SK-N-SH (cell line): Measurements from ENCODE around the gene NXT1.

- RRBS: no CpG with 5 or more reads among the region's 8 CpGs
CAGE:
- cytosol, long polyA plus RNA: no peak
- long polyA plus RNA: no peak
- nucleus, long polyA plus RNA: no peak
Measured at GRCh38 chr20:22499684-22500270, 84.6 kb downstream of the FOXA2 start.

GRCh38 chr20:22525703-22526200, 58.6 kb downstream of the FOXA2 start:
- RRBS: no CpG with 5 or more reads among the region's 7 CpGs
CAGE:
- cytosol, long polyA plus RNA: no peak
- long polyA plus RNA: no peak
- nucleus, long polyA plus RNA: no peak

DNA sequence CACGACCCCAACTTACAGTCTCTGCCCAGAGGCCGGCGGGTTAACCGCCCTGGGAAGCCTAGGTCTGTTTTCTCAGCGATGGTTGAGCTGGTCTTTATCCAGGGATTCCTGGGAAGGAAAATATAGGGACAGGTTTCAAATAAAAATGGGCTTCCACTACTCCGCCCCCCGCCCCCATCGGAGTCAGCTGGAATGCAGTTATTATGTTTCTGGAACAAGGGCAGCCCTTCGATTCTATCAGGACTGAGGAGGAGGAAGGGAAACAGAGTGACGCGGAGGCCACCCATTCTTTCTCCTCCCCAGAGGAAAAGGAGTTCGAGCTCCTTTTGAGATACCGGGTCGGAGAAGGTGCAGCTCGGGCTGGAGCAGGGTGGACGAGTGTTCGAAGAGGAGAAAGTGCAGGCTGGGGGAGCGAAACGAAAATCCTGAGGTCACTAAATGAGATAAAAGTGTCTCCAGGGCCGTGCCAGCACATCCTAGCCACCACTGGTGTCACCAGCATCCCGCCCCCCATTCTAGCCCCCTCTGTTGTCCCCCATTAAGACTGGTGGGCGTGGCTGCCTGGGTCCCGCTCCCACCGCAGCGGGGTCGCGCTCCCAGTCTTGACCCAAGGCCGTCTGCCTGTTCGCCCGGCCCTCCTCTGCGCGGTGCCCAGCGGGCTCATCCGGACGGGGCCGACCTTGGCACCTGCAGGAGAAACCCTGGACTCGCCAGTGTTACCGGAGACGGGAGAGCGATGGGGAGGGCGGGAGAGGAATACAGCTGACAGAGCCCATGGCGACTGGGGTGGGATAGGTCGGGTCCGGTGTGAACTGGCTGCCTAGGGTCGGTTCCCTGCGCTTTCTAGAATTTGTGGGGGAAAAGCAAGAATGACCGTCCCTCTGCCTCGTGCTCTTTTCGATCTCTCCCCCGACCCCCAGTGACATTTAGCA, 16.3 kb downstream of the FOXA2 start:
- RRBS: 4% methylated on average over 11 of the region's 50 CpGs
CAGE:
- cytosol, long polyA plus RNA: no peak
- long polyA plus RNA: no peak
- nucleus, long polyA plus RNA: no peak

DNA sequence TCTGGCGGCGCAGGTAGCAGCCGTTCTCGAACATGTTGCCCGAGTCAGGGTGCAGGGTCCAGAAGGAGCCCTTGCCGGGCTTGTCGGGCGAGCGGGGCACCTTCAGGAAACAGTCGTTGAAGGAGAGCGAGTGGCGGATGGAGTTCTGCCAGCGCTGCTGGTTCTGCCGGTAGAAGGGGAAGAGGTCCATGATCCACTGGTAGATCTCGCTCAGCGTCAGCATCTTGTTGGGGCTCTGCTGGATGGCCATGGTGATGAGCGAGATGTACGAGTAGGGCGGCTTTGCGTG, 2.0 kb downstream of the FOXA2 start:
- RRBS: 4% methylated on average over 4 of the region's 20 CpGs
CAGE:
- cytosol, long polyA plus RNA: no peak
- long polyA plus RNA: no peak
- nucleus, long polyA plus RNA: no peak

- RRBS: no CpG with 5 or more reads among the region's 8 CpGs
CAGE:
- cytosol, long polyA plus RNA: no peak
- long polyA plus RNA: no peak
- nucleus, long polyA plus RNA: no peak
Measured at GRCh38 chr20:23100278-23101001, 14.3 kb upstream of the CD93 start.

- RRBS: no CpG with 5 or more reads among the region's 4 CpGs
CAGE:
- cytosol, long polyA plus RNA: no peak
- long polyA plus RNA: no peak
- nucleus, long polyA plus RNA: no peak
Measured at GRCh38 chr20:23130433-23130931, 44.4 kb upstream of the CD93 start.

GRCh38 chr20:23147825-23148728, 62.0 kb upstream of the CD93 start:
- RRBS: no CpG with 5 or more reads among the region's 11 CpGs
CAGE:
- cytosol, long polyA plus RNA: no peak
- long polyA plus RNA: no peak
- nucleus, long polyA plus RNA: no peak

GRCh38 chr20:23156034-23156482, 69.9 kb upstream of the CD93 start:
- RRBS: no CpG with 5 or more reads among the region's 5 CpGs
CAGE:
- cytosol, long polyA plus RNA: no peak
- long polyA plus RNA: no peak
- nucleus, long polyA plus RNA: no peak

DNA sequence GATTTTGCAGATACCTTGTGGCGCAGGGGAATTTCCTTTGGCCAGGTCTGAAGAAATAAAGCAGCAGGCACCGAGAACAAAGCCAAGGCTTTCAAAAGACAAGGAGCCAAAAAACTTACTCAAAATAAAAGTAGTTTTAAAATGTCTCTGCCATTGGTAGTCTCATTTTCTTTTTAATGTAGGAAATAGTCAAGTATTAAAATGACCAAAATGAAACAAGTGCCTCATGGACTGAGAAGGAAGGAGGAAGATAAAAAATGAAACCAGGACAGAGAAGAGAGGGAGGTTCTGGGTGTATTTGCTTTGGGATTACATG, 104.0 kb upstream of the CD93 start:
- RRBS: no CpG with 5 or more reads among the region's 2 CpGs
CAGE:
- cytosol, long polyA plus RNA: no peak
- long polyA plus RNA: no peak
- nucleus, long polyA plus RNA: no peak

DNA sequence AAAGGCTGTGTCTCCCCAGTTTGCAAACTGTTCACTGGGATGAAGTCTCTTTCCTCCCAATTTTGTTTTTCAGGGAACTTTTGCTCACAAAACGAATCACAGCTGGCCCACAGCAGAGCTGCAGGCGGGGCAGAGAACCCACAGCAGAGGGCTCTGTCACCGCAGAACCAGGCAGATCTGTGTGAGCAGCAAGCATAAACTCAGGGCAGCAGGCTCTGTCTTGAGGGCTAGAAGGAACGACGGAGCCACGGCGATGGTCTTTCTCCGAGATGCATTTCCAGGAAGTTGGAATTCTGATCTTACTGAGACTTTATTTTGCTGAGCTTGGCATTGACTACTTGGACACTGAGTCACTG, 106.5 kb upstream of the NXT1 start:
- RRBS: no CpG with 5 or more reads among the region's 8 CpGs
CAGE:
- cytosol, long polyA plus RNA: no peak
- long polyA plus RNA: no peak
- nucleus, long polyA plus RNA: no peak

DNA sequence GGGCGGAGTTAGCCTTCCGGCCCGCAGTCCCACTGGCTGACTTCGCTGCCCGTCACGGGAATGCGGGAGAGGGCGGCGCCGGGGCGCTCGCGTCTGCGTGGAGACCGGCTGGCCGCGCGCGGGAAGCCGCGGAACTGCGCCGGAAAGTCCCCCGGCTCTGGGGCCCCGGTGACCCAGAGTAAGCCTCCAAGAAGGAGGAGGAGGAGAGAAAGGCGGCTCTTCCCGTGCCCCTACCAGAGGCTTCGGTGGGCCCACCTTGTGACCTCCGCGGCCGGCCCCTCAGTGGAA, at the start of gene NXT1:
Gene NXT1 (plus strand): TSS at position 90 of the 288 bp plus-strand sequence.
- RRBS: 1% methylated on average over 23 of the region's 31 CpGs
CAGE:
- cytosol, long polyA plus RNA: no peak
- long polyA plus RNA: no peak
- nucleus, long polyA plus RNA: no peak

DNA sequence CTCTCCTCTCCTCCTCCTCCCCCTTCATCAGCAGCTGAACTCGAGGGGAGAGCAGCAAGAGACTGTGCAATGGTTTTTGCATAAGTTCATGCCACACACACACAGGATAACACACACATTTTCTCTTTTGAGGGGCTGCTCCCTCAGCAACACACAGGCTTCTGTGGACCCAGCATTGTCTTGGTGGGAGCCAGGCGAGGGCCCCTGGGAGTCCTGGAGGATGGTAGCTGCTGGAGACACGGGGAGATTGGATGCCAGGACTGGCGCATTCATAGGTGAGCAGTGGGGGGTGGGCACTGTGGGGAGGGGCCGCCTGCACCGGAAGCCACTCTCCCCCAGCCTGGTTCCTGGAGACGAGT, 233 bp upstream of the CST11 start:
- RRBS: no CpG with 5 or more reads among the region's 7 CpGs
CAGE:
- cytosol, long polyA plus RNA: no peak
- long polyA plus RNA: no peak
- nucleus, long polyA plus RNA: no peak

DNA sequence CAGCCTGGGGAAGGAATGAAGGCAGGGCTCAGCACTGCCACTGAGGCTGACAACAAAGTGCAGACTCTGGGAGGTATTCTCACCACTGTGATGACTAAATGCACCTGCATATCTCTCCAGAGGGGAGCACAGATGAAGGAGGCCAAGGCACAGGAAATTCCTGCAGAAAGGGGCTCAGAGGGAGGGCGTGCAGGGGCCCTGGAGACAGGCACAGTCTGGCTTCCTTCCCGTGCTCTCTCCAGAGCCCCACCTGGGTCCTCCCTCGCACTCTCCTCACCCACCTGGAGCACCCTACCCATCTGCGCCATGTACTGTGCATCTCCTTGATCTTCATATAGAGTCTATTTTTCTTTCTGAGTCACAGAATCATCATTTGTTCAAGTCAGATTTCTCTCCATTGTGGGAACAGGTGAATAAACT, 16.1 kb downstream of the CST9L start:
- RRBS: no CpG with 5 or more reads among the region's 4 CpGs
CAGE:
- cytosol, long polyA plus RNA: no peak
- long polyA plus RNA: no peak
- nucleus, long polyA plus RNA: no peak

- RRBS: no CpG with 5 or more reads among the region's 15 CpGs
CAGE:
- cytosol, long polyA plus RNA: no peak
- long polyA plus RNA: no peak
- nucleus, long polyA plus RNA: no peak
Measured at GRCh38 chr20:23636337-23636985, 1.3 kb downstream of the CST3 start.

DNA sequence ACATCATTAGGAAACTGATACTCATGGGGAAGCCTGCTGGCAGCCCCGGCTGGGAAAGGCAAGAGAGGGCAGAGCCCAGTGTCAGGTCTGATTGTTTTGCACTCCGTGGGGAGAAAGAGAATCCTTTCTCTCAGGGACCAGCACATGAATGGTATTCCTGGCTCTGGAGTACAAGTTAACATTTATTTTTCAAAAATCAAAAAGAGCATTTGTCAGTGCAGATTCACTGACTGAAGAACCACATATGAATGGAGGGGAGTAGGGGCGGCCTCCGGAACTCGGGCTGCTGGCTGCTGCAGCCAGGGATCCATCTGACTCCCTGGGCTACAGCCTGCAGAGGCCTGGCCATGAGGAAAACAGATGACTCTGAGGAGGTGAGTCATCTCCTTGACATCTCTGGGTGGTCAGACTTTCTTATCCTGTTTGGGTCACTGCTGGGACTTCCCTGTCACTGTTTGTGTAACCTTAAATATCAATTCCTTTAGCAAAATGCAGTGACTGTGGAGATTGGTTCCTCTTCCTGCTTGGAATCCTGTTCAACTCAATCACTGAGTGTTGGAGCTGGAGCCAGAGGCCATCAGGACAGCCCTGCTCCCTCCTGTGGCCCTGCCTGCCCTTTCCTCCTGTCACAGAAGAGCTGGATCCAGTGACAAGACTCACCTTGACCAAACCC, 4.3 kb upstream of the CST1 start:
- RRBS: no CpG with 5 or more reads among the region's 5 CpGs
CAGE:
- cytosol, long polyA plus RNA: no peak
- long polyA plus RNA: no peak
- nucleus, long polyA plus RNA: no peak

- RRBS: no CpG with 5 or more reads among the region's 4 CpGs
CAGE:
- cytosol, long polyA plus RNA: no peak
- long polyA plus RNA: no peak
- nucleus, long polyA plus RNA: no peak
Measured at GRCh38 chr20:24462794-24463147, 6.7 kb upstream of the SYNDIG1 start.

GRCh38 chr20:24464971-24465552, 4.4 kb upstream of the SYNDIG1 start:
- RRBS: no CpG with 5 or more reads among the region's 3 CpGs
CAGE:
- cytosol, long polyA plus RNA: no peak
- long polyA plus RNA: no peak
- nucleus, long polyA plus RNA: no peak

- RRBS: no CpG with 5 or more reads among the region's 16 CpGs
CAGE:
- cytosol, long polyA plus RNA: no peak
- long polyA plus RNA: no peak
- nucleus, long polyA plus RNA: no peak
Measured at GRCh38 chr20:24952272-24953283, 3.5 kb downstream of the CST7 start.

DNA sequence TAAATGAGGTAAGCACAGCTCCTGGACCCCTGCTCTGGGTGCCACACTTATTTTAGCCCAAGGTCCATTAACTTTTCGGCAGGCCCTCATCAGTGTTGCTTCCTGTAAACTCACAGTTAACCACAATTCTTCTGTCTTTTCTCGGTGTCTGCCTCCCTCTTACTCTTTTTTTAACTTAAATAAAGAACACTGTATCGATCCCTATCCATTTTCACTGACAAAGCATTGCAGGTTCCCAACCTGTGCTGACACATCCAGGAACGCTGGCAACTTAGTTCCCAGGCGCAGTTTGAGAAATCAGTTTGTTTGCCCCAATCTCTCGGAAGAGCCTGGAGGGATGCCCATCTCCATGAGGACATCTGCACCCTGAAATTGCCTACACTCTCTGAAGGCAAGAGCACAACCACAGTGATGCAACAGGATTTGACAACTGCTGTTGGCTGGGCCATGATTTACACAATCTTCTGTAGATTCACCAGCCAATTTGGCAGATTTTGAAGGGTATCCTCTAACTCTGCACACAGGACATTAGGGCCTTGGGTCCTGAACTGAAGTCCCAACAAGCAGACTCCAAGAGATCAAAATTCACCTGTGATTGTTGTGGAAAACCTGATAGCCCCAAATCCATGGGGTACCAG, 3.5 kb downstream of the APMAP start:
- RRBS: no CpG with 5 or more reads among the region's 6 CpGs
CAGE:
- cytosol, long polyA plus RNA: no peak
- long polyA plus RNA: no peak
- nucleus, long polyA plus RNA: no peak

DNA sequence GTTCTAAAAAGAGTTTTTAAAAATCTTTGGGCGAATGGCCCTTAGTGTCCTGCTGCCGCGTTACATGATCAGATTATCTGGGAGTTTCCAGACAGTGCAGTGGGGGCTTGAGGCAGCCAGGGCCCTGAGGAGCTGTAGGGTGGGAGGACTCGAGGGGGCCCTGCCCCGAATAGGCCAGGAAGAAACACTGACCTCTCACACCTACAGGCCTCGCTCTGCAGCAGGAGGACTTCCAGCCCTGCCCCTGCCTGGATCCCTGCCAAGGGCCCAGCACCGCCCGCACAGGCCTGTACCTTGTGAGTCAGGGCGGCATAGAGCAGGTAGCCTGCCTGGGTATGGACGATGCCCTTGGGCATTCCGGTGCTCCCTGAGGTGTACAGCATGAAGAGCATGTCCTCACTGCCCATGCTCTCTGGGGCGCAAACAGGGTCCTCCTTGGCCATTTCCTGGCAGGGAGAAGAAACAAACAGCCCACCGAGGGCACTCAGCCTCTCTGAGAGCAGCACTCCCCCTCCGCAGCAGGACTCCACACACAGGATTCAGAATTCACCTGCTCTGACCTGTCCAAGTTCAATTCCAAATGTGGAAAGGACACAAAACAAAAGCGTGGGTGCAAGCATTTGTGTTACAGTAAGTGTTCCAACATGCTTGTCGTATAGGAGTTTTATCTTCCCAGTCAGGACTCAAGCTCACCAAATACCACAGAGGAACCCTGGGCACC, 30.3 kb upstream of the APMAP start:
- RRBS: no CpG with 5 or more reads among the region's 16 CpGs
CAGE:
- cytosol, long polyA plus RNA: no peak
- long polyA plus RNA: no peak
- nucleus, long polyA plus RNA: no peak